ENCODE data around the gene ACE.

DNA sequence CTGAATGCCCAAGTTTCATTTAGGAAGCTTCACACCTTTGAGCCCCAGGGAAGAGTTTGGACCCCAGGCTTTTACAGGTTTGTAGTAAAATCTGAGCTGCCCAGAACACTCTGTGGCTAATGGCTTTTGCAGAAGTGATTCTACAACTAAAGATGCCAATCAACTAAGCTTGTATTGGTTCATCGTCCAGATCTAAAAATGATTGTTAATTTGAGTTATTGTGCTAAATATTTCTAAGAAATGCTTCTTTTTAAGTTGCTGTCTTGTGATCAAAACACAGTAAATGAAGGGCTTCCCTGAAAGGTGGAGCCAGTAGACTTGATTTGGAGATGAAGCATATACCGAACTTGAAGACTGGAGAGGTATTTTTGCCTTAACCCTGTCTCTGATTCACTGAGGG lies 166.4 kb upstream of the TBX2 start:
- PRO-cap: no peak

GRCh38 chr17:61294779-61295249 lies 104.8 kb upstream of the TBX2 start:
- PRO-cap: no peak

GRCh38 chr17:61314361-61314788 lies 85.3 kb upstream of the TBX2 start:
- PRO-cap: unidirectional peak, minus-strand start at chr17:61314547

DNA sequence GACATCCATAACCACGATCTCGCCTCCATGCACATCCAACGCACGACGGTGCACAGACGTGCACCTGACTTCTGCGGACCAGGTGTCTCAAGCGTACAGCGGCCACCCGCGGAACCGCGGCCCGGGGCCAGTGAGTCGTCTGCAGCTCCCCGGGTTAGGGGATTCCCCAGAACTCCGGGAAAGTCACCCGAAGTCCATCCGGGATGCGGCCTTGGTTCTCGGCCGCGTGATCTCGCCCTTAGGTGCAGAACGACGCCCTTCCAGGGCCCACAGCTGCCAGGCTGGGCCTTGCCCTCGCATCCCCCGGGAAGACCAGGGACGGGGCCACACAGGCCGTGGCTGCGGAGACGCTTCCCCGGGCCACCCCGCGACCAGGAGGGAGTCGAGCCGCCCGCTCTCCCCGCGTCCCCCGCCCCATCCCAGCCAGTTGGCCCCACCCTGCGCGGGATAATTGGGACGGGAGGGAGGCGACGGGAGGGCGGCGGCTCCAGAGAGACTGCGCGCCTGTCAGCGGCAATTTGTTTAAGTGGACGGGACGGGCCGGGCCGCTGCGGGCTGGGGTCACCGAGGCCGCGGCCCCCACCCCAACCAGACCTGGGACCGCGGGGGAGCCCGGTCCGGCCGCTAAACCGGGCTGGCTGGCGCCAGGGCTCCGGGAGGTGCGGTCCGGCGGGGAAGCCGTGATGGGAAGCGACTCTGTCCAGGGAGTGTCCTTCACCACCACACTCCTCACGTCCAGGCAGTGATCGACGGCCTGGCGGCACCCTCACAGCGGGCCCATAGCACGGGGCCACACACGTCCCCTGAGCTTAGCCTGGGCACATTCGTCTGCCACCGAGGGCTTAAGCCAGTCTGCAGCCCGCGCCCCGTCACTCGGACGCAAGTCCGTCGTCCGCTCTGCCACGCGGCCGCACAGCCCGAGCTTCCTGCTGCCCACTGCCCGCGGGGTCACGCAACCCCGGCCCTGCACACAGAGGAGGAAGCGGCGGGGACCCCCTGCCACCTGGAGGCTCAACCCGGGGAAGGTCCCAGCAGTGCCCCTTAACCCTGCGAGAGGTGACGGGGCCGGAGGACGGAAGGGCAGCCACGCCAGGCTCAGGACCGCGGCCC lies 3.3 kb upstream of the TBX2 start:
- PRO-cap: unidirectional peak, plus-strand start at position 454 of the sequence; unidirectional peak, plus-strand start at position 850 of the sequence

DNA sequence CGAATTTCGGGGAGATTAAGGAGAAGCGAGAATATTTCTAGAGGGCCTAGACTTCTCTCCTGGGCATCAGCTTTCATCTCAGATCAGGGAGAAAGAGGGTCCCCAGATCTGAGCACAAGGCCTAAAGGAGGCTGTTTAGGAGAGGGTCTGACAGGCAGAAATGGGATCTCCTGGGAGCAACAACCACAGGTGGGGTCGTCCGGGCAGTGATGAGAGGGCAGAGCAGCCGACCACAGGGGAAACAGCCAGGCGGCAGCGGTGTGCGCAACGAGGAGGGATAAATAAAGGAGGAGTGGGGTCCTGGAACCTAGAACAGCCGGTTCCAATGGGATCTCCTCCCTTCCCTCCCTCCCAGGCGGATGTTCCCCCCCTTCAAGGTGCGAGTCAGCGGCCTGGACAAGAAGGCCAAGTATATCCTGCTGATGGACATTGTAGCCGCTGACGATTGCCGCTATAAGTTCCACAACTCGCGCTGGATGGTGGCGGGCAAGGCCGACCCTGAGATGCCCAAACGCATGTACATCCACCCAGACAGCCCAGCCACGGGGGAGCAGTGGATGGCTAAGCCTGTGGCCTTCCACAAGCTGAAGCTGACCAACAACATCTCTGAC lies 1.8 kb downstream of the TBX2 start:
- PRO-cap: unidirectional peak, plus-strand start at position 429 of the sequence

DNA sequence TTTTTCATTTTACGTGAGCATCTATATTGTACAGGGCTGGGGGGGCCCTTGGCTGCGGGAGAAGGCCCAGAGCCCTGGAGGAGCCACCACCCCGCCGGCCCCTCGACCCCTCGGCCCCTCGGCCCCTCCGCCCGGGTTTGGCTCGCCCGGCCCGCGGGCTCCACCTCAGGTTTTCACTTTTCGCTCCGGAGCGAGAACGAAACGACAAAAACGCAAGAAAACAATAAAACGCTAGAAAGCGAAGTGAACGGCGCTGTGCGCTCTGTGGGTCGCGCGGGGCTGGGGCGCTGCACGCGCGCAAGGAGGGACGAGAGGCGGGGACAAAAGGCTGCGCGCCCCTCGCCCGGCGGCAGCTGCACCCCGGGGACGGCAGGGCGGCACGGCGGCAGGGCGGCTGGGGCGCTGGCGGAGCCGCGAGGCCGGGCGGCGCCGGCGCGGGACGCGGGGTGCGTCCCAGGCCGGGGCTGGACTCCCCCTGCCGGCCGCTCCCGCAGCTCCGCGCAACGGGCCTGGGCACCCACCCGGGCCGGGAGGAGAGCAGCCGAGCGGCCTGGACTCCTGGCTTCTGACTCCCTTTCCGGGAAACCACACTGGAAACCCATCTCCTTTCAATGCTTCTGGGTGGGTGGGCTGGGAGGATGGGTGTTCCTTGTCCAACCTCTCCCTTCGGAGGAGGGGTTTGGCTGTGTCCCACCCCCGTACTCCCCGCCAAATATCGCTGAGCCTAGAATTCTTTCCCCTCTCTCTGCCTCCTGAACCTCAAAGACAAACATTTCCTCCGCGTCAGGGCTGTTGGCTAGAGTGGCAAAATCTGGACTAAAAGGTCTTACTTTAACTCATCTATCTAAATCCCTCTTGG lies 9.8 kb downstream of the TBX2 start:
- PRO-cap: bidirectional peak, plus-strand start at position 523 of the sequence, minus-strand start at position 396 of the sequence; bidirectional peak, plus-strand start at position 739 of the sequence, minus-strand start at position 567 of the sequence

GRCh38 chr17:62039017-62039463 lies 26.0 kb downstream of the MED13 start:
- PRO-cap: no peak

GRCh38 chr17:62064300-62064725 lies 765 bp downstream of the MED13 start:
- PRO-cap: no peak

DNA sequence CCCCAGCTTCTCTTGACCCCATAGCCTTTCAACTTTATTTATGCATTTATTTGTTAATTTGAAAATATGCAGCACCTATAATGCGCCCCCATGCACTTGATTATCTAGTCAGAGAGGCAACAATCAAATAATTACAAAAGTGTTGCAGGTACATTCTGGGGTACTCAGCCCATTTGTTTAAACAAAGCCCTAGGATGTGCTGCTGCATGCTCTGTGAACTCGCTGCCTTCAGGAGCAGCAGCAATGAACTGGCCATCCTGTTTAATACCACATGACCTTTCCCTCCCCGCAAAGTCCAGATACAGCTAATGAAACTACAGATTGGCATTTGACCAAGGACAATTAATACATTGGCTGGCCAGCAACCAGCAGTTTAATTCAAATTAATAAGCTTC lies 28.7 kb upstream of the MED13 start:
- PRO-cap: no peak

GRCh38 chr17:62690933-62691342 lies 63.5 kb downstream of the MRC2 start:
- PRO-cap: no peak

GRCh38 chr17:62790789-62791052 lies 17.4 kb downstream of the MARCHF10 start:
- PRO-cap: no peak

DNA sequence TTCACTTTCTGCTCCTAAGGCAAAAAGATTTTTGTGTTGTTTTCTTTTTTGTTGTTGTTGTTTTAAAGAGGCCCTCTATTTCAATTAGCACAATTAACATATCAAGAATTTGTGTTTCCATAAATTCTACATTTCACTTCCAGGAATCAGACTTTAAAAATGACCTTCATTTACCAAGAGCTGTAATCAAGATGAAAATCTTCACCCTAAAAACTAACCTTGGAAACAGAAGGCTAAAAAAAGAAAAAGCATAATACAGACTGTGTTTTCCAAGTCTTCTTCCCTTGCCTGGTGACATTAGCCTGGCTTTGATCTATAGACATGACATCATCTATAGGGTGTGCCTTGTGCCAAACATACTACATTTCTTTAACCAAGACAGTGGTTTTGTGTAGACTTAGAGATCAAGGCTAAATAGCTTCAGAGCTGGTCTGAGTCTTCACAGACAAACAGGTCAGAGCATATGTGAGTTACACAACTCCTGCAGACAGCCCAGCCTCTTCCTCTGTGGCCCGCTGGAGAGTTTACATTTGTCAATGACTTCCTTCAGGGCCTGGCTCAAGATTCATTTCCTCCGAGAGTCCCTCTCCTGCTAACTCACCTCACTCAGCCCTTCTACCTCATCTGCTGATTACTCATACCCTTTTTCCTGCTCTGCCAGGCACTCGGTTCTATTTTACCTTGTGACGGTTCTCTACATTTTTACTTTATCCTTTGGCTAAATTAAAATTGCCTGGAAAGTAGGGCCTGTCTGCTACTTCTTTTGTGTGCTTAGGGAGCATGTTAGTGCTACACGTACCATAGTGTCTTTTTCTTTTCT lies 73.2 kb upstream of the TANC2 start:
- PRO-cap: no peak

- PRO-cap: bidirectional peak, plus-strand start at chr17:62966209, minus-strand start at chr17:62966089
Observed at GRCh38 chr17:62965586-62966173, 355 bp upstream of the TANC2 start.

- PRO-cap: no peak
Observed at GRCh38 chr17:63162064-63163272, 196.4 kb downstream of the TANC2 start.

DNA sequence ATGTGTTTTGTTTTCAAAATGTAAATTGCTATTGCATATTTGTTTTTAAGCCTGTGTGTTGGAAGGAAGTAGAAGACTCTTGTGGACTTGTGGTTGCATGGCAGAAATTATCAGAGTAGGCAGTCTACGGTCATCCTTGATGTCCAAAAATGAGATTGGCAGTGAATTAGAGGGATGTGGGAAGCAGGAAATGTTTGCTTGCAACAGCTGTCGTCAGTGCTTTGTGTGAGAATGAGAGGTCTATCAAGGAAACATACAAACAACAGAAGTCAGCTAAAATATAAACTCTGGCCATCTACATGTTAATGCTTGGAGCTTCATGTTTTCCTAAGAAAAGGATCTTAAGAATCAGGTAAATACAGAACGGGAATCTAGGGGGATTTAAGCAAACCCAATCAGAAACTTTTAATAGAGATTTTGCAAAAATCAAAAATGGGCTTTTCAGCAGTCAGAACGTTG lies 196.8 kb downstream of the CYB561 start:
- PRO-cap: no peak

GRCh38 chr17:63433602-63434536 lies 12.2 kb downstream of the CYB561 start:
- PRO-cap: no peak

DNA sequence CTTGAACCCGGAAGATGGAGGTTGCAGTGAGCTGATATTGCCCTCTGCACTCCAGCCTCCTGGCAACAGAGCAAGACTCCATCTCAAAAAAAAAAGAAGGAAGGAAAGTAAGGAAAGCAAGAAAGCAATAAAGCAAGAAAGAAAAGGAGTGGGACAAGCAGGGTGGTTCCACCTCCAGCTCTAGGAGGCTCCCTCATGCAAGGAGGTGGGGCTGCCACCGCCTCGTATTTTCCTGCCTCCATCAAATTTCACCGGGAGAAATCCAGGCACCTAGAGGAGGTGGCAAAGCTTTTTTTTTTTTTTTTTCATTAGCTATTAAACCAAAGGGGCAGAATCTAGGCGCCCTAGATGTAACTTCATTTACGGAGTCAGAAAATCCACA lies 1.0 kb downstream of the CYB561 start:
- PRO-cap: no peak

GRCh38 chr17:63476753-63477911 lies at the start of gene ACE:
Gene ACE (plus strand): TSS chr17:63477061.
- PRO-cap: unidirectional peak, plus-strand start at chr17:63477061

DNA sequence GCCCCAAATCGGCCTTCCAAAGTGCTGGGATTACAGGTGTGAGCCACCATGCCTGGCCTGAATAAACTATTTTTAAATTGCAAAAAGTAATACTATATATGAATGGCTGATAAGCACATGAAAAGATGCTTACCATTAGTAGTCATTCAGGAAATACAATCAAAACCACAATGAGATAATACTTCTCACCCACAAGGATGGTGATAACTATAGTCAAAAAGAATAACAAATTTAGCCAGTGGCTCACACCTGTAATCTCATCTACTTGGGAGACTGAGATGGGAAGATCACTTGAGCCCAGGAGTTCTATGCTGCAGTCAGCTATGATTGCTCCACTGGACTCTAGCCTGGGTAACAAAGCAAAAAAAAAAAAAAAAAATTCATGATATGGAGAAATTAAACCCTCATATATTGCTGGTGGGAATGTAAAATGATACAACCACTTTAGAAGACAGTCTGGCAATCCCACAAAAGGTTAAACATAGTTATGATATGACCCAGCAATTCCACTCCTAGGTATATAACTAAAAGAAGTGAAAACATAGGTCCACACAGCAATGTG lies 2.3 kb upstream of the TACO1 start:
- PRO-cap: no peak

GRCh38 chr17:63622633-63622978 lies 389 bp downstream of the MAP3K3 start:
- PRO-cap: no peak